ENCODE measurements around the gene NCBP2AS2.

- PRO-cap = no peak
Measured at GRCh38 chr3:195910150-195910737, 1.9 kb upstream of the TNK2 start.

DNA sequence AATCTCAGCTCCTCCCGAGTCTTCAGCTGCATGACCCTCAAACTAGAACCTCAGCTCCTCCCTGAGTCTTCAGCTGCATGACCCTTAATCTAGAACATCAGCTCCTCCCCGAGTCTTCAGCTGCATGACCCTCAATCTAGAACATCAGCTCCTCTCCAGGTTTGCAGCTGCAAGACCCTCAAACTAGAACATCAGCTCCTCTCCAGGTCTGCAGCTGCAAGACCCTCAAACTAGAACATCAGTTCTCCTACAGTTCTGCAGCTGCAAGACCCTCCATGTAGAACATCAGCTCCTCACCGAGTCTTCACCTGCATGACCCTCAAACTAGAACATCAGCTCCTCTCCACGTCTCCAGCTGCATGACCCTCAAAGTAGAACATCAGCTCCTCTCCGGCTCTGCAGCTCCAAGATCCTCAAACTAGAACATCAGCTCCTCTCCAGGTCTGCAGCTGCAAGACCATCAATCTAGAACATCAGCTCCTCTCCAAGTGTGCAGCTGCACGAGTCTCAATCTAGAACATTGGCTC is 34.4 kb upstream of the TNK2 start:
- PRO-cap = no peak

GRCh38 chr3:195944465-195945128 is 36.2 kb upstream of the TNK2 start:
- PRO-cap = no peak

- PRO-cap = unidirectional peak, minus-strand start at chr3:195990747
Measured at GRCh38 chr3:195990488-195991014, 82.2 kb upstream of the TNK2 start.

DNA sequence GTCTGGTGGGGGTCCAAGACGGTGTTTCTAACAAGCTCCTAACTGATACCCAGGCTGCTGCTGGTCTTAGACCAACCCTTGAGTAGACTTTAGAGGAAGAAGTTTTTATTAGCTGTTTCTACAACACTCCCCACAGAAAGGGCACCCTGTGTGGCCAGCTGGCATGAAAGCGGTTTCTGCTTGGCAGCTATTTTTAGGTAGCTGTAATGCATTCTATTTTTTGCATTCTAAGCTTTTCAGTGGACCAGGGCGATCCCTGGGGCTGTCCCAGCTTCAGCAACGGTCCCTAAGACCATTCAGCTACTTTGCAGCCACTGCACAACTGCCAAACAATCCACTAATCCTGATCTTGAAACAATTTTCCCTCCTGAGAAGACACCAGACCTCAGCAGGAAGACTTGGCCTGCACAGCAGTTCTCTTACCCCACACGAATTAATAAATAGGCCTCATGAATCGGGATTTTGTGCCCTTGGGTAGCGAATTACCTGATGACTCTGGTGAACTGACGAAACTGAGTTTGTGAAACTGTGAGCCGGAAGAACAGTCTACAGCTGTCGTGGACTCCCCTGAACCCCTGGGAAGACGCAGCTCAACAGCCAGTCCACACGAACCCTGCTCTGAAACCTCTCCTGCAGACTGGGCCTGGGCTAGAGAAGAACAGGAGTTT is 14.6 kb upstream of the TFRC start:
- PRO-cap = no peak

GRCh38 chr3:196202206-196203034 is 8.8 kb downstream of the ZDHHC19 start:
- PRO-cap = no peak

DNA sequence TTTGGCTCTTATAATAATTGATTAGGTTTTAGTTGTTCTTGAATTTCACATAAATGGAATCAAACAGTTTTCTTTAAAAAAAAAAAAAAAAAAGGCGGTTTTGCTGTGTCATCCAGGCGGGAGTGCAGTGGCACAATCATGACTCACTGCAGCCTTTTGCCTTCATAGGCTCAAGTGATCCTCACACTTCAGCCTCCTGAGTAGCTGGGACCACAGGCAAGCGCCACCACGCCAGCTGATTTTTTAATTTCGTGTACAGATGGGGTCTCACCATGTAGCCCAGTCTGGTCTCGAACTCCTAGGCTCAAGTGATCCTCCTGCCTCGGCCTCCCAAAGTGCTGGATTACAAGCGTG is 1.6 kb upstream of the TM4SF19 start:
- PRO-cap = no peak

DNA sequence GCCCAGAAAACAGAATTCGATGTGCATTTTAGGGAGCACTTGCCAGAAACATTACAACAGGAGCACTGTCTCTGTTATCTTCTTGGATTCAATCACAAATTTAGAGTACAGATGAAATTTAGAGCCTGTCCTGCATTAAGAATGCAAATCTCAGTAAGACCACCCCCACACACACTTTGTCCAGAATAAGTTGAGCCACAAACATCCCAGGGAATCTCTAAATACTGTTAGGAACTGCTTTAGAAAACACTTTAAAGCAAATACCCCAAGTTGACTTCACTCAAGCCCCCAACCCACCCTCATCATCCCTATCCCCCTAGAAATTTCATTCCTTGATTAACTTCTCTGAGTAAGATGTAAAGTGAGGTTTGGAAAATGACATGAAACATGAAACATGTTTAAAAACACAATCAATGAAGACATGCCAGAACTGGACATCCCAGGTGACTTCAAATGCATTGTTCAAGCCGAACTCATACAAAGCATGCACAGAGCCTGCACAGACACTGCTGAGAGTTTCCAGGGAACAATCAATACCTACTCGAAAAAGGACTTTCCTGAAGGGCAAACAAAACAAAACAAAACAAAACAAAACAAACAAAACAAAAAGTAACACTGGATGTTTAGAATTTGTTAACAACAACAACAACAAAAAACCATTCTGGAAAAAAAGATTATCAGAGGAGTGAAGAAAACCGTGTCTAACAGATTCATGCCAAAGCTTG is 10.3 kb upstream of the TM4SF19 start:
- PRO-cap = no peak

DNA sequence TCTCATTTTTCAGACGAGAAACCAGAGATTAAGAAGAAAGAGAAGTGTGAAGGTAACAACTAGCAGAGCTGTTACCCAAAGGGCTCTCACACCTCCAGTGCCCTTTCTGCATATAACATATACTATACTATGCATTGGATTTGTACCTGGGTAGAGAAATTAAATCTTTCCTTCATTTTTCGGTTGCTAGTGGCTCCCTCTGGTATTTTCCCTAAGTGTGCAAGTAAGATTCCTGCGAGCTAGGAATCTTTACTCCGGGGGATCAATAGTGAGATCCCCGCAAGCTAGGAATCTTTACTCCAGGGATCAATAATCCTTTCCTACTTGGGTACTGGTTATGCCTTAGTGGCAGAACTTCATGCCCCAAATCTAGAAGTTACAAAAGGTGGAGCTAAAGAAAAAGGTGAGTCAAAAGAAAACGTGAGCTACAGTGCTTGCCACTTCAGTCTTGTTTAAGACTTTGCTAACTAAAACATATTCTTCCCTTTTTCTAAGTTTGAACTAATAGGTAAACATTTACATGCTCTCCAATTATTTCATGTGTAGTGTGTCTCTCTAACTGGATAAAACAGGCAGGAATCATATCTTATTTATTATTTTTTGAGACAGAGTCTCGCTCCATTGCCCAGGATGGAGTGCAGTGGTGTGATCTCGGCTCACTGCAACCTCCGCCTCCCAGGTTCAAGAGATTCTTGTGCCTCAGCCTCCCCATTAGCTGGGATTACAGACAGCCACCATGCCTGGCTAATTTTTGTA is 13.7 kb upstream of the TM4SF19 start:
- PRO-cap = no peak

DNA sequence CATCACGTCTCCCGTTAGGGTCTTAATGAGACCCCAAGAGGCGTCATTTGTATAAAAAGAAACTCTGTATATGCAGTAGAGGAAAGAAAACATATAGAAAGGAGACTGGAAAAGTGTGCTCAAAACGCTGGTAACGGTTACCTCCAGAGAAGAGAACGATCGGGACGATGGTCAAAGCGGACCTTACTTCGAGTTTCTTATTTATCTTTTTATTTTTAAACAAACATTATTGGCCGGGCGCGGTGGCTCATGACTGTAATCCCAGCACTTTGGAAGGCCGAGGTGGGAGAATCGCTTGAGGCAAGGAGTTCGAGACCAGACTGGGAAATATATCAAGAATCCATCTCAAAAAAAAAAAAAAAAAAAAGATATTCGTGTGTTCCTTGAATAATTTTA is 796 bp upstream of the UBXN7 start:
- PRO-cap = no peak

DNA sequence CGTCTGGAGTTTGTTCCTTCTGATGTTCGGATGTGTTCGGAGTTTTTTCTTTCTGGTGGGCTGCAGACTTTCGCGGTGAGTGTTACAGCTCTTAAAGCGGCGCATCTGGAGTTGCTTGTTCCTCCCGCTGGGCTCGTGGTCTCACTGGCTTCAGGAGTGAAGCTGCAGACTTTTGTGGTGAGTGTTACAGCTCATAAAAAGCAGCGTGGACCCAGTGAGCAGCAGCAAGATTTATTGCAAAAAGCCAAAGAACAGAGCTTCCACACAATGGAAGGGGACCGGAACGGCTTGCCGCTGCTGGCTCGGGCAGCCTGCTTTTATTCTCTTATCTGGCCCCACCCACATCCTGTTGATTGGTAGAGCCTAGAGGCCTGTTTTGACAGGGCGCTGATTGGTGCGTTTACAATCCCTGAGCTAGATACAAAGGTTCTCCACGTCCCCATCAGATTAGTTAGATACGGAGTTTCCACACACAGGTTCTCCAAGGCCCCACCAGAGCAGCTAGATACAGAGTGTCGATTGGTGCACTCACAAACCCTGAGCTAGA is 29.9 kb downstream of the FBXO45 start:
- PRO-cap = unidirectional peak, minus-strand start at position 290 of the sequence

- PRO-cap = no peak
Measured at GRCh38 chr3:196641302-196642413, 2.2 kb downstream of the NRROS start.

DNA sequence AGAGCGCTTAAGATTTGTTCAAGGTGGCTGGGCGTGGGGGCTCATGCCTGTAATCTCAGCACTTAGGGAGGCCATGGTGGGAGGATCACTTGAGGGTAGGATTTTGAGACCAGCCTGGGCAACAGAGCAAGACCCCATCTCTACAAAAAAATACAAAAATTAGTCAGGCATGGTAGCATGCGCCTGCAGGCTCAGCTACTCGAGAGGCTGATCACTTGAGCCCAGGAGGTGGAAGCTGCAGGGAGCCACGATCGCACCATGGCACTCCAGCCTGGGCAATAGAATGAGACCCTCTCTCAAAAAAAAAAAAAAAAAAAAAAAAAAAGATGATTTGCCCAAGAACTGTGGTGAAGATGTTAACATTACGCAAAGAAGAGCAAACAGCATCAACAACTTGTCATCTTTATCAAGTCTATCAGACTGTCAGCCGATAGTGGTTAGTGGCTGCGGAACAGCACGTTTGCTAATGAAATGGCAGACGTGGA is 27.7 kb downstream of the NRROS start:
- PRO-cap = no peak

DNA sequence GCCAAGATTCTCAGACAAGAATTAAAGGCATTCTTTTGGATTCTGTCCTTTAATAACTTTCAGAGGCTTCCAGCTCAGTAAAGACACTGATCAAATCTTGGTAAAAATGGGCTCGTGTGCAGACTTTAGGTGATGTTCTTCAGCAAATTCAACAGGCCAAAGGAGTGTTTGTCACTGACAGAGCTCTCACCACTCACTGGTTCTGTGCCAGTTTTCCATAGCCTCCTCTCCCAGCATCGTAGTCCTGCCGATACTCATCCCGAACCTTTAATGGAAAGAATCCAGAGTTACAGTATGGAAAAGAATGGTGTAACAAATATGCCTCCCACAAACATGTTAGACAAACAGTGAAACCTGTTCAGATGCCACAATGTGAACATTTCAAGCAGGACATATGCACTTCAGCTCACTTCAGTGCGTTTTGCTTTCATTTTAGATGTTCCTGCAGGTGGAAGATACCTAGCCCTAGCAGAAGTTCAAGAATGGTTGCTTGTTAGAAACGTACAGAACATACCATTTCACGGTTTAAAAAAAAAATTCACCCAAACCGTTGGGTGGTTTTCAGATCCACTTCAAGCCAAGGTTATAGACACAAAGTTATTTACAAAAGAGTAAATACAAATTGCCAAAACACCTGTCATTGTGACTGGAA is 5.4 kb downstream of the NCBP2 start:
- PRO-cap = no peak

DNA sequence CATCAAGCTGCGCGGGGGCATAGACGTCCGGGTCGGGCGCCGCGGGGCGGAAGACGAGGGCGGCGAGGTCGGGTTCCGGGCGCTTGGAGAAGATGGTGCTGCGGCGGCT is at the start of gene NCBP2AS2:
Gene NCBP2AS2 (plus strand): TSS at position 50 of the 109 bp plus-strand sequence.
- PRO-cap = bidirectional peak, plus-strand start at position 52 of the sequence, minus-strand start outside the sequence

DNA sequence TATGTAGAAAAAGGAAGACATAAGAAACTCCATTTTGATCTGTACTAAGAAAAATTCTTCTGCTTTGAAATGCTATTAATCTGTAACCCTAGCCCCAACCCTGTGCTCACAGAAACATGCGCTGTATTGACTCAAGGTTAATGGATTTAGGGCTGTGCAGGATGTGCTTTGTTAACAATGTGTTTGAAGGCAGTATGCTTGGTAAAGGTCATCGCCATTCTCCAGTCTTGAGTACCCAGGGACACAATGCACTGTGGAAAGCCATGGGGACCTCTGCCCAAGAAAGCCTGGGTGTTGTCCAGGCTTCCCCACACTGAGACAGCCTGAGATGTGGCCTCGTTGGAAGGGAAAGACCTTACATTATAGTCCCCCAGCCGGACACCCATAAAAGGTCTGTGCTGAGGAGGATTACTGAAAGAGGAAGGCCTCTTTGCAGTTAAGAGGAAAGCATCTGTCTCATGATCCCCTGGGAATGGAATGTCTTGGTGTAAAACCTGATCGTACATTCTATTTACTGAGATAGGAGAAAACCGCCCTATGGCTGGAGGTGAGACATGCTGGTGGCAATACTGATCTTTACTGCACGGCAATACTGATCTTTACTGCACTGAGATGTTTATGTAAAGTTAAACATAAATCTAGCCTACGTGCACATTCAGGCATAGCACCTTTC is 6.4 kb downstream of the PIGZ start:
- PRO-cap = no peak

- PRO-cap = no peak
Measured at GRCh38 chr3:196985297-196985812, 16.7 kb upstream of the PIGZ start.

DNA sequence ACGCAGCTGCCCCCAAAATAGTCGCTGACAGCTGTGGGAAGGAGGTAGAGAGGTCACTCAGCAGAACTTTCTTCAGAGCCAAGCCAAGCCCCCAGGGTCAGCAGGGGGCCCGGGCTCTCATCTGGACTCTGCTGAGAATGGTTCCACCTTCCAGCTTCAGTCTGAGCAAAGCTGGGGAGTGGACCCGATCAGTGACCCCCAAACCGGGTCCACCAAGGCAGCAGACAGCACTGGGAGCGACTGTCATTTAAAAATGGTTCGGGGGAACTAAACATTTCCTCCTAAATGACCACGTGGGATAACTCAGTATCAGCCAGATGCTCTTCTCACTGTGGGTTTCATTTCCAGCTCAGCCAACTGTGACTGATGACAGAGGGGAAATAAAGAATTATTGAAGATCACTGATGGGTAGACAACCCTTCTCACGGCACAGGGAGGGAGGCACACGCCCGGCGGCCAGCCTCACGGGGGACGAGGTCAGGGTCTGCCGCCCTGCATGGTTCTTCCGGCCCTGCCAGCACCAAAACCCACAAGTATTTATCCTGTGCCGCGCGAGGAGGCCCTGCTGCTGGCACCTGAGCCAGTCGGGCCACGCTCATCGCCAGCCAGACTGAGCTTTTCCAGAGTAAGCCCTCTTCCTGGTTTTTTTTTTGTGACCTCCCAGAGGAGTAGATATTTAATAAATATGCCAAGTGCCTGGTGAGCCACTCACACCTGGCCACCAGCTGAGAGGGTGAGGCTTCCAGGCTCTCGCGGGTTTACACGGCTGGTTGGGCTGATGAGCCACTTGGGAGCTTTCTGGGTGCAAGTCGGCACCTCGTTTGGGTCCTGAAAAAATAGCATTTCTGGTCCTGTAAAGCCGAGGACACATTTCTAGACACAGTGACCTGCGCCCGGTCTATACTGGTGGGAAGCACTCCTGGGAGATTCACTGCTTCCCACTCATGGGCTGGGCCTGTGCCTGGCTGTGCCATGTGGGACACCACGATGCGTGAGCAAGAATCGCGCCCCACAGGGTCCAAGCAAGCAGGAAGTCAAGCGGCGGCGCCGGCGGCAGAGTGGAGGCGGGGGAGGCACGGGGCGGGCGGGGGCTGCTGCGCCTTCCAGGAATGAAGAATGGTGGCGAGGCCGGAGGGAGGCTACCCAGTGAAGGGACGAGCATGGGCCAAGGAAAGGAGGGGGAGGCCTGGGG is 6.1 kb downstream of the MELTF start:
- PRO-cap = no peak

- PRO-cap = no peak
Measured at GRCh38 chr3:197161635-197162165, 132.1 kb upstream of the MELTF start.

DNA sequence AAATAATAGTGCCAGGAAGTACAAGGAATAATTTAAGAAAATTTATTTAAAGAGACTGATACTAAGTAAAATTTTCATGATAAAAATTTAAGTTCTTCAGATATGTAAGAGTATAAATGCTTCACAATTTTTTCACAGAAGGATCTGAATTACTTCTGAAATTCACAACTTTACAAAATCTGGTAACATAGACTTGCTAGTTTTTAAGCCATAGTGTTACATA is 123.2 kb downstream of the DLG1 start:
- PRO-cap = no peak